Frontal cortex (tissue), 2 donors: ENCODE measurements around the genes SH3BP1, GCAT, GALR3 and MAFF.

- RAMPAGE, long total RNA = no peak
Observed at GRCh38 chr22:37639170-37639845, at the start of gene SH3BP1. SH3BP1 (plus strand) TSS chr22:37639669.

DNA sequence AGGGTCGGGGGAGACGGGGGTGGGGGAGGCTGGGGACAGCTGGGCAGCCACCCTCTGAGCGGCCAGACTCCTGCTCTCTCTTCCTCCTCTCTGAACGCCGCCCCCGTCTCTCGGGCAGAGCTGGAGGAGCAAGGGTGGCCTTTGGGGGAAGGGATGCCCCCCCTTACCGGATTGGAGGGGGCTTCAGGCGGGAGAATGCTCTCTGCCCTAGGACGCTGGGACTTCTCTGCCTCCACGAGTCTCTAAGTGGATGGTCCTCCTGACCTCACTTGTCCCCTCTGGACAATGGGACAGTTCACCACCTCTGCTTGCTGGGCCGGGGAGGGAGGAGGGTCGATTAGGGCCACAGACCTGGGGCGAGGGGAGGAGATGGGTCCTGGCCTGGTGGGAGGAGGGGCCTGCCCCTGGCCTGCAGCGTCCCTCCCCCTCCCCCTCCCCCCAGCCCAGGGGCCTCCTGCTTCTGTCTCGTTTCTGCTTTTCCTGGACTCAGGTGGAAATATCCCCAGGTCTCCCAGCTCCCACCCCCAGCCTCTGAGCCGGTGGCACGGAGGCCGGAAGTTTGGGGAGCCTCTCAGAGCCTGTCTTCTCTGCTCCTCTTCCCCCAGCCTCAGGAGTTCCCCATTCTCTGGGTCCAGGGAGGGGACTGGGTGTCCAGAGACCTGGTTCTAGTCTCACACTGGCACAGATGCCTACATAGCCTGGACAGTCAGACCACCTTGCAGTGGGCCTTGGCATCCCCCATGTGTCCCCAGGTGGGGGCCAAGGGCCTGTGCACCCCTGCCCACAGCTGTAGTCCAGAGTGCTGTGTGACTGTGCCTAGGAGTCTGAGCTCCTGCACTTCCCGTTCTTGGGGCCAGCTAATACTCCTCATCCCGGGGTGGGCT lies 679 bp downstream of the SH3BP1 start:
- RAMPAGE, long total RNA = no peak

DNA sequence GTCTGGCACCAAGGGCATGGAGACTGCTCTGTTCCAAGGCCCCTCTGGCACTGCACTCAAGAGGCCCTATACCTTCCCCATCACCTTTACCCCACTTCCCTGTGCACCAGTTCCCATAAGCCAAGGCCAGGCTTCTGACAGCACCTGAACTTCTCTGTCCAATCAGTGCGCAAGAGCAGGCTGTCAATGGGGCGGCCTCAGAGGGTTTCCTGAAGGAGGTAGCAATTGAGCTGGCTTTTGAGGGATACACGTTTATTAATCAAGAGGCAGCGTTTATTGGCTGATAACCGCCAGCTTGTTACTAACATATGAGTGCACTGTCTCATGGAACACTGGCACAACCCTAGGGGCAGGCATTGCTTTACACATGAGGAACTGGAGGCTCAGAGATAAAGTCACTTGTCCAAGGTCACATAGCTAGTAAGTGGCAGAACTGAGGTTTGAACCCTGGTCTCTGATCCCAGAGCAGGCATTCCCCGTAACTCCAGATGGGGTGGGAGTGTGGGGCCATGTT lies 2.2 kb downstream of the SH3BP1 start:
- RAMPAGE, long total RNA = no peak

GRCh38 chr22:37660959-37661917 lies 2.7 kb downstream of the PDXP start:
- RAMPAGE, long total RNA = no peak

- RAMPAGE, long total RNA = no peak
Observed at GRCh38 chr22:37679345-37680544, 4.3 kb downstream of the LGALS1 start.

- RAMPAGE, long total RNA = no peak
Observed at GRCh38 chr22:37751830-37752254, 53.2 kb upstream of the H1-0 start.

DNA sequence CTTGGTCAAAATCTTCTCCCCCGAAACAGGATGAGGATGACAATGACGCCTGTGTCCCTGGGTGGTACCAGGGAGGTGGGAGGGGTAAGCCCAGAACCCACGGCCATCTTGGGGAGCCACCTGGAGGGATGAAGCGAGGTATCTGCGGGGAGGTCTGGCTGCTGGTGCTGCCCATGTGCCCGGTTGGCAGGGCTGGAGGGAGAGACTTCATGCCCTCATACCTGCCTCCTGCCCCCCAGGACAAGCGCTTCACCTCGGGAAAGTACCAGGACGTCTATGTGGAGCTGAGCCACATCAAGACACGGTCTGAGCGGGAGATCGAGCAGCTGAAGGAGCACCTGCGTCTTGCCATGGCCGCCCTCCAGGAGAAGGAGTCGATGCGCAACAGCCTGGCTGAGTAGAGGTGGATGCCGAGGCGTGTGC lies 32.7 kb upstream of the H1-0 start:
- RAMPAGE, long total RNA = no peak

- RAMPAGE, long total RNA = no peak
Observed at GRCh38 chr22:37807304-37808390, at the start of gene GCAT. GCAT (plus strand) TSS chr22:37807934.

GRCh38 chr22:37822934-37823657 lies at the start of gene GALR3:
GALR3 (plus strand) TSS chr22:37823382.
- RAMPAGE, long total RNA = no peak

- RAMPAGE, long total RNA = no peak
Observed at GRCh38 chr22:37824626-37825569, 1.7 kb downstream of the GALR3 start.

DNA sequence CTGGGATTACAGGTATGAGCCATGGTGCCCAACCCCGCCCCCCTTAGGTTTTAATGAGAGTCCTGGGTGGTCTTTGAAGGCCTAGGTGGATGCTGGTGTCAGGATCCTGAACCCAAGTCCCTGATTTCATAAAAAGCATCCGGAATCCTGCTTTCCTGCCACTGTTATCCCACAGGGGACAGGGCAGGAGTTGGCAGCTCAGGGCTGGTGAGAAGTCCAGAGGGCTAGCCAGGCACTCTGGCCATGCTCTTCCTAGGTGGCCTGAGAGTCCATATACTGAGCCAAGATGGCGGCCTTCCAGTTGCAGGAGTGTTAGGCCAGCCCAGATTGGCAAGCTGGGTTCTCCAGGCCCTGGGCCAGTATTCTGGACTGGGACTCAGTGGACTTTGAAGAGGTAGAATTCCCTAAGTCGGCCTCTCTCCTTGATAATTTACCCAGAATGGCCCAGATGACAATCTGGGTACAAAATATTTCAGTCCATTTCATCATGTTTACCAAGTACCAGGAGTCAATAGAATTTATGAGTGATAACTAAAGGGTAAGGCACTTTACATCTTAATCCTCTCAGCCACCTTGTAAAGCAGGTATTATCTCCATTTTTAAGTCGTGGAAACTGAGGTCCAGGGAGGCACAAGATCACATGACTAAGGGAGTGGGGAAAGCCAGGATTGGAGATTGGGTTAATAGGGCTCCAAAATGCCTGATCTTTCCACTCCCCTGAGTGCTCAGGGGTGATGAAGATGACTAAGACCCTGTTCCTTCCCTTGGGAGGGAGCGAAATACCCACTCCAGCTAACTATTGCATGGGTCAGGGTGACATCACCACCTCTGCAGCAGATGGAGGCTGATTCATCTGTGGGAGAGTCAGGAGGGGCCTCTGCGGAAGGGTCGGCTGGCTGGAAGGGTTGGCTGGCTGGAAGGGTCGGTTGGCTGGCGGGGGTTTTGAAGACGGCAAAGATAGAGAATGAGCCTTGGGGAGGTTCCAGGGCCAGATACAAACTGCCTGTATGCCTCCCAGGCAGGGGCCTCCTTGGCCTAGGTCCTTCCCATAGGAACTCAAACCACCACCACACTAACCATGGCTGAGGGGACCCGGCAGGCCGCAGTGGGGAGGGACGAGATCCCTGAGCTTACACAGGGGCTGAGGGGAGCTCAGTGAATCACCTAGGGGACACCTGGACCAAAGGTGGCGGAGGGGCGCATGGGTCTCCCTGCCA lies 1.2 kb upstream of the MICALL1 start:
- RAMPAGE, long total RNA = no peak

DNA sequence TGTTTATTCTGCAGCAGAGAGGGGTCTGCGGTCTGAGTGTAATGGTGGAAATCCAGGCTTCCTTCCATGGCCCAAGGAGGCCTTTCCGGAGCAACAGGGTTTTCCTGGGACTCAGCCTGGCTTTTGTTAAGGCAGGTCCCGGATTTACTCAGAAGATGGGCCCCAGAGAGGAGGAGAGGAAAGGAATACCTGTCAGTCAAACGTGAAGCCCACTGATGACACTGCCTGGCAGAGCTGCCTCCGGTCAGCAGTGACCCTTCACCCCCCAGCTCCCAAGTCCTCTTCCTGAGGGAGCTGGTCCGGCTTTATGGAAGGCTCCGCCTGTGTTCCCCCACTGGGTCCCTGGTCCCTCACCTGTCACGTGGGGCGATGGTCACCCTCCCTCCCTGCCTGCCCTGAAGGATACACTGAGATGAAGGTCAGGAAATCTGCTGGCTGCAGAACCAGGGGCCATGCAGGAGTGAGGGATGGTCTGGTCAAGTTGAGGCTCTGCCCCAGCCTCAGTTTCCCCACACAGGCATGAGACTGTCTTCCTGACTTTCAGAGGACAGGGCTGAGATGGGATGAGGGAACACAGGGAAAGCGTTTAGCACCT lies 2.9 kb upstream of the SOX10 start:
- RAMPAGE, long total RNA = no peak

GRCh38 chr22:38038230-38039037 lies 18.8 kb upstream of the PICK1 start:
- RAMPAGE, long total RNA = no peak

DNA sequence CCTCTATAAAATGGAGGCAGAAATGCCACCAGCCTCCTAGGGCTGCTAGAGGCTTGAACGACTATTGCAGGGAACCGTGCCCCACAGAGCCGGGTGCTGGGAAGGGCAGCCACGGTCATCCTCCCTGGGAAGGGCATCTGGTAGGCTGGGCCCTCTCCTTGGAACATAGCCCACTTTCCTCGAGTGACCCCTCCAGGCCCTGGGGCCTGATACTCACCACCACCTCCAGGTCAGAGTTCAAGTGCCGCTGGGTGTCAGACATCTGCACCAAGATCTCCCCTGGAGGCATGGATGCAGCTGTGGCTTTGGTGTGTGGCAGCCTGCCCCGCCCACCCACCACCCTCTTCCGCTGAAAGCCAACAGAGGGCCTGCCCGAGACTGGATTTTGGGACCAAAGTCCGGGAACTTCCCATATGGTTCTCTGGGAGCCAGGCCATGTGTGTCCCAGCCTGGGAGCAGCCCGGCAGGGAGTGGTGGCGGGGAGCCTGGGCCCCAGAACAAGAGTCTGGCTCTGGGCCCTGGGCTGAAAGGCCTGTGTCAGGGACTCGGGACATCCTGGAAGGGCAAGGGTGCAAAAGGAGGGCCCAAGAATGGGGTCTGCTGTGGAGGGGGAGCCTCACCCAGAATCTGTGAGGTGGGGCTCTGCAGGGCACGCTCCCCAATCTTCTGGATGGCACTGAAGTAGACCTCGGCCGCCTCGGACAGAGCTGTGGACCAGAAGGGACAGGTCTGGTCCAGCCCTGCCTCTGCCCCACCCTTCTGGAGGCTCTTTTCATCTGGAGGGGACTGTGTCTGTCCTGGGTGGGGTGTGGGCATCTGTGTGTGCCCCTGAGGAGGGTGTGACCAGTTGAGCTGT lies 2.6 kb downstream of the BAIAP2L2 start:
- RAMPAGE, long total RNA = no peak

DNA sequence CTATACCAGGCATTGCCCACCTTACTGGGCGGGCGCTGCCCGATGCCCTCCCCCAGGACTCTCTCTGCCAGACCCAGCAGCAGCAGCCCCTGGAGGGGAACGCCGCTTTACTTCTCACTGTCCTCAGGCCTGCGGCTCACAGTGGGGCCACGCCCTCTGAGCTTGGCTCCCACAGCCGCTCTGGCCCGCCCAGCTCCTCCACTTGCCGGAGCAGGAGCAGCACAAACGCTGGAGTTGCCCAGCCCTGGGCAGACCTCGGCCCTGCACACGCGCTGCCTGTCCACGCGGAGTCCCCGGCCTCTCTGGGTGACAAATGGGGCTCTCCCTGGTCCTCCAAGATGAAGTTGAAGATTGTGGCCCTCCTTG lies 406 bp upstream of the BAIAP2L2 start:
- RAMPAGE, long total RNA = no peak

DNA sequence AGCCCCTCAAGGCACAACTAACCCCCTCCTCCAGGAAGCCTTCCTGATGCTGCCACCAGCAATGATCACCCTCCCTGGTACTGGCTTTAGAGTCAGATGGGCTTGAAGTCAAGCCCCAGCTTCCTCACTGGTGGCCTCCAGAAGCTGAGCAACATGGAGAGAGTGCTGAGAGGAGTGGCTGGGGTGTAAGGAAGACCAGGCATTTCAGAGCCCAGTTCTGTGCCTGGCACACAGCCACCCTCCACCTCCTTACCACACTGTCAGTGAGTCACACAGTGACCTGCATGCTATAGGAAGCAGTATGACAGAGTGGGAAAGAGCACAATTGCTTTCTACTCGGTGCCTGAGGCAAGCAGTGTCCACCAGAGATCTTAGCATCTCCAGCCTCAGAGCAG lies 24.8 kb upstream of the BAIAP2L2 start:
- RAMPAGE, long total RNA = no peak

DNA sequence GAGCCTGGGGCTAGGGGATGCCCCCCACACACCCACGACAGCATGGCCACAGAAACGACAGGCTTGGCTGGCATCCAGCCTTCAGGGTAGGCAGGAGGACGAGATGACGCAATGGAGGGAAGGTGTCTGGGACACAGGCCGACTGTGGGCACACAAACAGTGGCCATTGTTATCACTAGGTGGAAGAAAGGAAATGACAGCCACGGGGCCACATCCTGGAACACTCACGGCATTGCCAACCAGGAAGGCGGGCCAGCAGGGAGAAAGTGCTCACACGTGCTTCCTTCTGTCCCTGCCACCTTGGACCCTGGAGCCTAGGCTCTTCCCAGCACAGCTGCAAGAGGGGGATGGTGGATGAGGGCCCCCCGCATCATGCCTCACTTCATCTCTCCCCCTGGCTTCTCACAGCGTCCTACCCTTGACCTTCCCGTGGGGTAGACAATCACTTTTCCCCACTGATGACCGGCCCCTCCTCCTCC lies 8.7 kb downstream of the PLA2G6 start:
- RAMPAGE, long total RNA = no peak

DNA sequence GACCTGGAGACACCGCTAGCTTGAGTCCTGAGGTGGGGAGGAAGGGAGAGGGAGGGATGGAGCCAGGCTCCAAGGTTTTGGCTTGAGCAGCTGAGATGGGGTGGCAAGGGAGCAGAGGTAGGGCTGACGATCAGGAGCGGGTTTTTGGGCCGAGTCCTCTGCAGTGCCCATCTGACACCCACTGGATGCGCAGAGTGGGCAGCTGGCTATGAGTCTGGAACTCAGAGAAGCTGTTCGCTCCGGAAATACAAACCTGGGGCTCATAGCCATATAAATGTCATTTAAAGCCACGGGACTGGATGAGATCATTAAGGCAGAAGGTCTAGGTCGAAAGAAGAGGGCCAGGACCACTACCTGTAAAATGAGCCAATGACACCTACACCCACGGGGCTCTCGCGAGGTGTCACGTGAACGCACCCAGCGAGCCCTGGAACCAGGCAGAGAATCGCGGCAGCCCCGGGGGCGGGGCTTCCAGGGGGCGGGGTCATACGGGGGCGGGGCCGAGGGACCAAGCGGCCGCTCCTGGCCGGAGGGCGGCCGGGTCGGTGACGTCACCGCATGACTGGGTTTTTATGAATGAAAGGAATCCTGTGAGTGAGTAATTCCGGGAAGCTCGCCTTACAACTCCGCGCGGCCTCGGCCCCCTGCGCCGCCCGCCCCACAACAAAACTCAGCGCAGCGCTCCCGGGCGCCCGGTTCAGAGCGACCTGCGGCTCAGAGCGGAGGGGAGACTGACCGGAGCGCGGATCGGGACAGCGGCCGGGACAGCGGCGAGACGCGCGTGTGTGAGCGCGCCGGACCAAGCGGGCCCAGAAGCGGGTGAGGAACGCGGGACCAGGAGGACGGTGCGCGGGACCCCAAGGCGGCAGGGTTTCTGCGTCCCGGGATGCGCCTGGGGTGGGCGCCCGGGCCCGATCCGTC lies at the start of gene MAFF:
Gene MAFF (plus strand): TSS at position 601 of the 921 bp plus-strand sequence.
- RAMPAGE, long total RNA = no peak

GRCh38 chr22:38205188-38205846 lies 3.5 kb downstream of the MAFF start:
- RAMPAGE, long total RNA = no peak

- RAMPAGE, long total RNA = no peak
Observed at GRCh38 chr22:38213783-38214129, 12.0 kb downstream of the MAFF start.